Aortic smooth muscle cell (primary cell): ENCODE measurements around a stretch of chr17.

GRCh38 chr17:75490008-75490579, 25.2 kb downstream of the CASKIN2 start:
- RRBS = no CpG with 5 or more reads among the region's 15 CpGs

DNA sequence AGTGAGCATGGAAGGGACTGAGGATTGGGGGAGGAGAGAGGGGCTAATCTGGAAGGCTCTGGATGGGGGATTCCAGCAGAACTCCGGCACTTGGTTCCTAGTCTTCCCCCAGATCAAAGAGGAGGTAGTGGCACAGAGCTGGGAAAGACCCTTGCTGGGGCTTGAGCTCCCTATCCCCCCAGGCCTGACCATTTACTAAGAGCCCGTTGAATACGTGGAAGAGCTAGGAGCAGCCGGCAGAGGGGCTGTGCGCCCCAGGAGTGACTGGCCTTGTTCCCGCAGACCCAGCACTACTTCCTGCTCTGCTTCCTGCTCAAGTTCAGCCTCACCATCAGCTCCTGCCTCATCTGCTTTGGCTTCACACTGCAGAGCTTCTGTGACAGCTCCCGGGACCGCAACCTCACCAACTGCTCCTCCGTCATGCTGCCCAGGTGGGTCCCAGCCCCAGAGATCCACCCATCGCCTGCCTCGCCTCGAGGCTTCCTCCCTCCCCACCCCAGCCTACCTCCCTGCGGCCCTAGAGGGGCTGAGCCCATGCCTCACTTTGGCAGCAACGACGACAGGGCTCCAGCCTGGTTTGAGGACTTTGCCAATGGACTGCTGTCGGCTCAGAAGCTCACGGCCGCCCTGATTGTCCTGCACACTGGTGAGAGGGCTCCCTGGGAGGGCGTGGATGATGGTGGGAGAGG, 17.3 kb downstream of the CASKIN2 start:
- RRBS = no CpG with 5 or more reads among the region's 19 CpGs

- RRBS = 83% methylated on average over 5 of the region's 20 CpGs
Observed at GRCh38 chr17:75509735-75510521, 5.4 kb downstream of the CASKIN2 start.

GRCh38 chr17:75524380-75524866, 1.1 kb upstream of the LLGL2 start:
- RRBS = no CpG with 5 or more reads among the region's 12 CpGs

DNA sequence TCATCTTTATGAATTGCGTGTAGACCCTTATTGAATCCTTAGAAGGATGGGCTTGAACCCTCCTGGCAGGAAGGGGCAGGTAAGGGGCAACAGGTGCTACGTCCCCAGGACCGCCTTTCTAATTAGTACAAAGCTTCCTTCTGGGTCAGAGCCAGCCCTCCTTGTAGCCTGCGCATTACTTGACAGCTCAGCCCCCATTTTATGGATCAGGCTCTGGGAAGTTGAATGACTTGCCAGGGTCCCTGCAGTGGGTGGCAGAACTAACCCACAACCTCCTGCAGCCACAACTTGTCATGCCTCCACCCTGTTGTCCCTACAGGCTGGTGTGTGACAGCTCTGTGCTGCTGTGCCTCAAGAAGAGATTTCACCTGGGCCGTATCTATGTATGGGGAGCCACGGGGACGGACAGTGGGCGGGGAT, 2.7 kb downstream of the MYO15B start:
- RRBS = no CpG with 5 or more reads among the region's 8 CpGs

GRCh38 chr17:75621509-75621892, 11.7 kb upstream of the SMIM5 start:
- RRBS = no CpG with 5 or more reads among the region's 4 CpGs

- RRBS = no CpG with 5 or more reads among the region's 11 CpGs
Observed at GRCh38 chr17:75691780-75692410, 24.8 kb downstream of the SAP30BP start.

- RRBS = no CpG with 5 or more reads among the region's 5 CpGs
Observed at GRCh38 chr17:75698750-75699149, 22.5 kb upstream of the ITGB4 start.

DNA sequence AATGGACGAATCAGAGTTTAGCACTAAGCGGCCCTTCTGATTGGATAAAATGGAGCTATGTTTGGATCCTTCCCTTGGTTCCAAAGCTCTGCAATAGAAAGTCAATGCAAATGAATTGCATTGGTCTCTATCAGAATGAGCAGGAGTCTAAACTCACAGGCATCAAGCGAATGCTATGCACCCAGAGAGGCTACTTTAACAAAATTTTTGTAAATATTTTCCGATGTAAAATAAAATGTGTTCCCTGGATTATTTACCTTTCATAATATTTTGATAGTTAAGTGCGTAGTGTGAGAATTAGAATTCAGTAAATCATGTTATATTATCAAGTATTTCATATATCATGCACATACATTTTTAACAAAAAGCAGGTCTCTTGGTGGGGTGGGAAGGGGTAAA, 431 bp upstream of the H3-3B start:
- RRBS = no CpG with 5 or more reads among the region's 5 CpGs

- RRBS = 13% methylated on average over 2 of the region's 21 CpGs
Observed at GRCh38 chr17:75821839-75822864, 22.1 kb downstream of the UNC13D start.

DNA sequence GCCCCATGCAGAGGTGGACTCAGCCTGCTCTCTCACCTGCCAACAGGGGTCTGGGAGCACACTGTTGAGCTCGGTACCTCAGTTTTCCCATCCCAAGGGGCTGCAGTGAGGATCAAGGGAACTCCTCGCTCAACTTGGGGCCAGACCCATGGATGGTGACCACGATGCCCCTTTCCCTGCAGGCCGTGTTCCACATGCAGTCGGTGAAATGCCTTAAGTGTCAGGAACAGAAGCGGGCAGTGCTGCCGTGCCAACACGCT, 20.2 kb downstream of the UNC13D start:
- RRBS = no CpG with 5 or more reads among the region's 8 CpGs

DNA sequence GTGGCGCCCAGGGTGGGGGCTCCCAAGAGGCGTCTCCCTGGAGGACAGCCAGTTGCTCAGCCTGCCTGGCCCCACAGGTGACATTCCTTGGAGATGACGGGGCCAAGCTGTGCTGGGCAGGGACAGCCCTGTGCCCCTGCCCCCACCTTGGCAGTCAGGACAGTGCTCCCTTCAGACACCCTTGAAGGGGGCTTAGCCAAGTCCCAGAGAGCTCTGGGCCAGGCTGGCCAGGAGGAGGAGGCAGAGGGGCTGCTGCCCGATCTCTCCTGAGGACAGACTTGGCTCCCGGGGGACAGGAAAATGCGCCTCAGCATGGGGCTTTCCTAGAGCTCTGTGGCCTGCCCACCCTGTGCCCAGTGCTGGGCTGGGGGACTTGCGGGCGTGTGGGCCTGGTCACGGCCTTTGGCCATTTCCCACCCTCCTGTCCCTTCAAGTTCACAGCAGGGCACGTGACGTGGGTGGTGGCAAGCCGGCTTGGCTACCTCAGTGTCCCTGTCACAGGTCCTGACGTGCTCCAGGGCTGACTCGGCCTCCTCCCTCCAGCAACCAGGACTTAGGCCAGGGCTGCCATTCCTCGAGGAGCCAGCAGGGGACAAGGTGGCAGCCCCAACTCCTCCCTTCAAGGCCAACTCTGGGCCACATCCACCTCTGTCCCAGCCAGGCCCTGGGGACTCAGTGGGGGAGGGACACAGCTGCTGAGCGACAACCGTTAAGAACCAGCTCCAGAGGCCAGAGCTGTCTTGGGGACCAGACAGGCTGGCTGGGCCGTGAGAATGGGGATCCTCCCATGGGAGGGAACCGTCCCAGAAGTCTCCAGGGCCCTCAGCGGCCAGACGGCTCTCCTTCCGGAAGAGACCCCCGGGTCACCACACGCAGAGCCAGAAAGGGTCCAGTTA, 855 bp upstream of the UNC13D start:
- RRBS = no CpG with 5 or more reads among the region's 24 CpGs

- RRBS = no CpG with 5 or more reads among the region's 9 CpGs
Observed at GRCh38 chr17:75854388-75854896, 693 bp downstream of the WBP2 start.

DNA sequence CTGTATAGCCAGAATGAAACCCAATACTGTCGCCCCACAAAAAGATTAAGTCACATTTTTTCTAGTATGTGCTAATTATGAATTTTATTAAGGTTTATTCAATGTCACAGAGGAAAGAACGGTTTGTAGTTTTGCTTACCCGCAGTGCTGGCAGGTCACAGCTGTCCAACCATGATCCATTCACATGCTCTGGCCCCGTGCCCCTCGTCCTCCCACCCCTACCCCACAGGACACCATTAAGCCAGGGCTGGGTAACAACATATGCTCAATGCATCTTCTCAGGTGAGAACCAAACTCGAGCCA, 561 bp upstream of the FBF1 start:
- RRBS = no CpG with 5 or more reads among the region's 6 CpGs

DNA sequence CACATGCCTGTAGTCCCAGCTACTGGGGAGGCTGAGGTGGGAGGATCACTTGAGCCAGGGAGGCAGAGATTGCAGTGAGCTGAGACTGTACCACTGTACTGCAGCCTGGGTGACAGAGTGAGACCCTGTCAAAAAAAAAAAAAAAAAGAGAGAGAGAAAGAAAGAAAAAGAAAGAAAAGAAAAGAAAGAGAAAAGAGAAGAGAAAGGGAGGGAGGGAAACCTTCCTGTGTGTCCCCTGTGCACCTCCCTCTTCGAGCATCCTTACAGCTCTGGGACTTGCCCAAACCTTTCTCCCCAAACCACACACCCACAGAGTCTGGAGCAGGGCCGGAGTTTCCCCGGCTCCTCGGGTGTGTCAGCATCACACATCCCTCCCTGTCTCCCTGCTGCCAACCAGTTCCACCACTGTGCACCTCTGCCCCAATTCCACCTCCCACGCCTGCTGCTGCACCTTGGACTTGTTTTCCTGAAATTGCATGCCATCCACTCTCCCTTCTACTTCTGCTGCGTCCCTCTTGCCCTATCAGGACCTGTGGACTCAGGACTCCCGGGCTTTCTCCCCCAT, 4.0 kb upstream of the CDK3 start:
- RRBS = no CpG with 5 or more reads among the region's 7 CpGs

DNA sequence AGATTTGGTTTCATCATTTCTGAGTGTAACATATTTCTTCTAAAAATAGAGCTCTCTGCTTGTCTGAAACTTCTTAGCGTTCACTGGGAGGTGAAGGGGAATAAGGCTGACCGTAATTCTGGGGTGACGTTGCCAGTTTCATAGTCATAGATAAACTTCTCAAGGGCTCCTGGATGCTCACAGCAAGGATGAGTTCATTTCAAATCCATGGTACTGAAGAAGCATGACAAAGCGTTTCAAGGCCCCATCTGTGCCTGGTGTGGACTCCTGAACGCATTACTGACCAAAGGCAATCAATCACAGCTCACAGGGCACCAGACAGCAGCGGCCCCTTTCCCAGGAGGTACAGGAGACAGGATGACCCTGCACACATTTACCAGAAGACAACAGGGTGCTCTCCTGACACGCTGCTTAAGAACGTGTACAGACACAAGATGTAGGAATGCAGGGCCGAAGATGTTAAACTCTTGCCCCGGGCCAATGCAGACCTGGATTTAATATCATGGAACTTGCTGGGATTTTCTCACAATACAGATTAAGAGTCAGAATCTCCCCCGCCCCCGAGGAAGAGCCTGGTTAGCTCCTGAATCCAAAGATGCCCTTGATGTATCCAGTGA, 12.1 kb upstream of the EVPL start:
- RRBS = no CpG with 5 or more reads among the region's 12 CpGs

DNA sequence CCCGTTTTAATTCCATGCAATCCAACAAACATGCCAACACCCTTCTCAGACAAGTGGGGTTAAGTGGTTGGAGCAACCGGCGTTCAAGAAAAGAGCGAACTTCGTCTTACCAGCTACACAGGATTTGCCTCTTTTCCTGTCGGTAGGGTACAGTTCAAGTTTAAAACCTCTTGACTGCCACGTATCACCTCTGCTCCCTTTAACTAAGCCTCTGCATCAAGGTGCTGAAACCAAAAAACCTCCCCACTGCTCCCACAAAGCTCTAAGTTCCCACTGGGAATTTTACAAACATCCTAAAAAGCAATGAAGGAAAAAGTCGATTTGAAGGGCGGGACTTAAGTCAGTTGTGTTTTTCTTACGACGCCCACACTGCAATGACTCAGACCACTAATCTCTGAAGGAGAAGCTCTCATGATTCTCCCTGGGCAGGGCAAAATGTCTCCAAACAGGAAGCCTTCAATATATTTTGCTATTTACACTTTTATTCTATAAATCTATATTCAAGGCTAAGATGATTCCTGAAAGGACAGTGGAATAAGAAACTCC, 18.9 kb downstream of the SRP68 start:
- RRBS = no CpG with 5 or more reads among the region's 11 CpGs

GRCh38 chr17:76145004-76146031, 4.3 kb upstream of the FOXJ1 start:
- RRBS = no CpG with 5 or more reads among the region's 27 CpGs

- RRBS = no CpG with 5 or more reads among the region's 13 CpGs
Observed at GRCh38 chr17:76222076-76222640, 18.1 kb downstream of the RNF157 start.

DNA sequence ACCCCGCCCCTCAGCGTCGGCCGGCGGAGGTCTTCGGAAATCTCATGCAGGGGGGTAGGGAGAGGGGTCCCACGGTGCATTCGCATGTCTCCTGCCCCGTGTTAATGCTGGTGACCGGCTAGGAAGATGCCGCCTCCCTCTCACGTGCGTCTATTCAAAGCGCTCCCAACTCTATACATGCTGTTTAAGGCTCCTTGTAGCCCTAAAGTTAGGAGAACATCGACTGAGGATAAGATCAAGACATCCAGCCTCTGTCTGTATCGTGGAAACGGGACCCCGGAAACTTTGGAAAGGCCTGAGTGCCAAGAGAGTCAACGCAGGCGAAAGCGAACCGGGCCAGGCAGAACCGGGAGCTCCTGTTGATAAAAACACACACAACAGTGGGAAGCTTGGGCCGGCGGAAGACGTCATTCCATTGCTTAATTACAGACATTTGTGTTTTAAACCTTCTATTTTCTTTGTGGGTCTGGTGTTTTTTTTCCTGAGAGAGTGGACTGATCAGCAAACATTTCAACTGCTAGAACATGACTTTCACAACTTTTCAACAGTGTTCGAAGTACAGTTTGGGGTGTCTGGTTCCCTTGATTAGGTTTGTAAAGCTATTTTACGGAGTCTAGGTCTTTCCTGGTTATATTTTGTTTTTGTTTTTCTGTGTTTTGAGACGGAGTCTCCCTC, 813 bp upstream of the RNF157 start:
- RRBS = 4% methylated on average over 14 of the region's 29 CpGs